A172 (cell line): ENCODE data around the genes GFPT2 and OR2V1.

DNA sequence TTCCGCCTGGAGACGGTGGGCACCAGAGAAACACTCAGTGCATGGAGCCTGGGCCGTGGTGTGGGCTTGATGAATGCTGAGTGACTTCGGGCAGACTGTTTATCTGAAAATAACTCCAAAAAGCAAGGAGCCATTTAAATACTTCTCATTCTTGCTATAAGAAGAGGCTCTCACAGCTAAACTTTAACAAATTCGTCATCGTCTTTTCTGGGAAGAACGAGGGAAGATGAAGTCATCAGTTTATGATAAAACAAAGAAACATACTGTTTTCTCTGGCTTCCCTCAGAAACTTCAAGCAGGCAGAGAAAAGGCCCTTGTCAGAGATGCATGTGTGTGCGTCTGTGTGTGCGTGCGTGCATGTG lies 35.0 kb downstream of the RASGEF1C start:
- RAMPAGE, long total RNA: no peak

DNA sequence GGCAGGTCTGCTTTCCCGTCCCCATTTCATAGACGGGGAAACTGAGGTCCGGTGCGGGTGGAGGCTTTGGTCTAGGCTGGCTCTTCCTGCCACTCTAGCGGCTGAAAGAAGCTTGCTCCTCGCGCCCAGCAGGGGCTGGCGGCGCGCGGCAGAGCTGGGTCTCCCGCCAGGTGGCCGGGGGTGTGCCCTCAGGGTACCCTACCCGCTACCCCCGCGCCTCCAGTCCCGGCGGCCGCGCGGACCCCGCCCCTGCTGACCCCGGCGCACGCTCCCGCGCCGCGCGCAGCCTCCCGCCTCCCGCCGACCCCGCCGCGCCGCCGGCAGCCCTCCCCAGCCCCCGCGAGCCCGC lies 404 bp downstream of the RASGEF1C start:
- RAMPAGE, long total RNA: no peak

DNA sequence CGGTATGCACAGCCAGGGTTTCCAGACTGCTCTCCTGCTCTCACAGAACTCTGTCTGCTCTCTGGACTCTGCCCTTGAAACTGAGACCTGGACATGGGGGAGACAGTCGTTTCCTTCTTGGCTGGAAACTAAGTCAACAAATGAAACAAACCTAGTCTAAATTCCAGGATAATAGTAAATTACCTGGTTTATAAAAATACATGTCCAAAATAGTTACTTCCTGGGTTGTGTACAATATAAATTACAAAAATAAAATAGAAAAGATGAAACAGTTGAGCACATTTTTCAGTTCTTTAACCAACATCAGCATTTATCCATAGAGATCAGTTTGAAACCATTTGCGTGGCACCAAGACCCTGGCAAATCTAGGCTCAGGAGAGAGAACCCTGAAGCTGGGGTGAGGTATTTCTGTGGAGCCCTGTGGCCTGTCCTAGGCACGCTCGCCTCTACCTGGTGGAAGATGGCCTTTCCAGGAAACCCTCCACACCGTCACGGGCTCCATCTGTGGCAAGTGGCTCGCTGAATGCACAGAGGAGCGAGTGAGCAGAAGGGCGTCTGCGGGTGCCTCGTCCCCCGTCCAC lies 25.0 kb upstream of the RASGEF1C start:
- RAMPAGE, long total RNA: no peak

DNA sequence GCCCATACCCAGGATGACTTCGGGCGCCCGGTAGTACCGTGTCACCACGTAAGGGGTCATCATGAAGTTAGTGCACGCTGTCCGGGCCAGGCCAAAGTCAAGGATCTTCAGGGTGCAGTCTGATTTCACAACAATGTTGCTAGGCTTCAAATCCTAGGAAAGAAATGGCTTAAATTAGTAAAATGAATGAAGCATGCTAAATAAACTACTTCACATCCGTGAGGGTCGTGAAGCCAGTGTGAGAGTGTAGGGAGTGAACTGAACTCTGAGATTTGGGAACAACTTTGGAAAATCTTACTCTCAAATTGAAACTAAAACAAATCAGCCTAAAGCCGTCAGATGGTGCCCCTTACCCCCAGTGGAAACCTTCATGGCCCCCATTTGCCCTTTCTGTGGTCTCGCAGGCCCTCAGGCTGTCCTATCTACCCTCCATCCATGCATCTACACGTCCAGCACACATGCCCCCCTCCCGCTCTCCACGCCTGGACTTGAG lies 40.0 kb upstream of the RASGEF1C start:
- RAMPAGE, long total RNA: no peak

DNA sequence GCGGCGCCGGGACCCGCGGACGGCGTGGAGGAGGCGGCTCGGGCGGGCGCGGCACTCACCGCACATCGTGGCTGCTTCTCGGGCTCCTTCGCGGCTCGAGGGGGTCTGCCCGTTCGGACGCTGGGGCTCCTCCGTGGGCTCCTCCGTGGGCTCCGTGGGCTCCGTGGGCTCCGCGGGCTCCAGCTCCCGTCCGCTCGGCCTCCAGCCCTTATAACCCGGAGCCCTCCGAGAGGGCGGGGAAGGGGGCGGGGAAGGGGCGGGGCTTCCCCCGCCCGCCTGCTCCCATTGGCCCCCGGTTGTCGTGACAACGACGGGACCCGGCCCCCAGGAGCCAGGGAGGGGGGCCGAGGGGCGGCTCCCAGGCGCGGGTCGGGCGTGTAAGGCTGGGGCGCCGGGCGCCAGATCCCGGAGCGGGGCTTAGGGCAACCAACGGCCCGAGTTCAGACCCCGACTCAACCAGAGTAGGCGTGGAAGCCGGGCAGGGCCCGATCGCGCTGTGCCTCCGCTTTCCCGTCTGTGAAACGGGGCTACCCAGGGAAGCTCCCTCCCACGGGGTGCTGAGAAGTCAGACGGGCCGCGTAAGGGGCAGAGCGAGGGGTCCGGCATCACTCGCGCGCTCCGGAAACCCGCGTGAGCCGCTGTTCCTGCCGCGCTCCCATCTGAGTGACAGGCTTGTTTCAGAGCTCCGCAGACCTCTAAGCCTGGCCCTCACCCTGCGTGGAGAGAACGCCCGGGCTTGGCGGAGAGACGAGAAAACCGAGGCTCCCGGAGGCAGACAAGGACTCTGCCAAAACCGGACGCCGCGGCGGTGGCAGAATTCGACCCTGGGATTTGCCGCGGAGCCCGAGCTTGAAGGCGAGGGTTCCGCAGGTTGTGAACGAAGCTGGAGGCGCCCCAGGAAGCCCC lies at the start of gene GFPT2:
Gene GFPT2 (minus strand): TSS at position 185 of the 906 bp plus-strand sequence.
- RAMPAGE, long total RNA: start-site peak on the minus strand centred at position 185 of the sequence, 10 bp wide, 375 and 292 reads in 2 replicates

DNA sequence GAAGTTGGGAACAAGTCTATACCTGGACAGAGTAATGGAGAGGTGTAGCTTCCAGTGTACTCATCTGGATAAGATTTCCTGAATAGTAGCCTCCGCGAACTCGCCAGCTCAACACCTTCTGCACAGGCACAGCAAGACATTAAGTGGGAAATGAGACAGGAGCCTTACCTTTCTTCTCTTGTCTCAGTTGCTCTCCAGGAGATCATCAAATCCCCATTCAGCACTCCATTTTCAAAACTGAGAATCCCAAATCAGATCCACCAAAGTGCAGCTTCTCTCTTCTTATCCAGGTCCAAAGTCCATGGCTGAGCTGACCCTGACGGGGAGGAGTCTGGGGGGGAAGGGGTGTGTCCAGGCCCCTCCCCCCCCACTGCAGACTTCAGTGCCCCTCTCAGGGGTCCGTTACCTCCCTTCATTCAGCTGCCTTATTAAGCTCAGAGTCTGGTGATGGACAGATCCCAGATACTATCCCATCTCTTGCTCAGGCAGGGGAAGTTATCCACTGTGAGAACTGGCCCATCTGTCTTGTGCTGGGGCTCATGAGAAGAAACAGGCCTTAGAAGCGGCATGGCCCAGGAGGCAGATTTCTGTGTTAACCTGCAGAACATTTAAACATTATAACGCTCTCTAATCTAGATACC lies 6.0 kb upstream of the MGAT1 start:
- RAMPAGE, long total RNA: no peak

DNA sequence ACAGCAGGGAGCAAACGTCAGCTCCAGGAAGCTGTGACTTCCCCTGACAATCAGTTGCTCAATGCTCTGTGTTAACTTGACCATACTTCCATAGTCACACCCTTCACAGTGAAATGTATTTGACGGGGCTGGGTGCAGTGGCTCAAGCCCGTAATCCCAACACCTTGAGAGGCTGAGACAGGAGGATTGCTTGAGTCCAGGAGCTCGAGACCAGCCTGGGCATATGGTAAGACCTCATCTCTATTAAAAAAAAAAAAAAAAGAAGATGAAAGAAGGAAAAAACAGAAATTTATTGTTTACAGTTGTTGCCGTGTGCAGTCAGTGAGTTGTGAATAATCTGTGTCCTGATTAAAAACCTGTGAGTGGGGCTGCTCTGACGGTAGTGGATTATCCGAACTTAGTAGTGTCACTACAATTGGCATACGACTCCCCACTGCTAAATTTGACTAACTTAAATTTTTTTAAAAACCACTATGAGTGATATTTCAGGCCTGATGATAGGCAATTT lies 10.6 kb downstream of the BTNL8 start:
- RAMPAGE, long total RNA: no peak

DNA sequence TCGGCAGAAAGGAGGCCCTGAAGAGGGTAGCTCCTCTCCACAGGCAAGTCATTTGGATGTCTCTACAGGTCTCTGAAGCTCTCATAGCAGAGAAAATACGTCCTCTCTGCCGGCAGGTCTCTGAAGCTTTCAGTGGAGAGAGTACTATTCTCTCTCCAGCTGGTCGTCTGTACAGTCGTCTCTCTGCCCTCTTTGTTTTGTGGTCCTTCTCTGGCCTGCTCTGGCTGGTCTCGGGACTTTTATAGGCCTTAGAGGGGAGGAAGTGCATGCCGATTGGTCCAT lies 26.2 kb downstream of the BTNL9 start:
- RAMPAGE, long total RNA: no peak

DNA sequence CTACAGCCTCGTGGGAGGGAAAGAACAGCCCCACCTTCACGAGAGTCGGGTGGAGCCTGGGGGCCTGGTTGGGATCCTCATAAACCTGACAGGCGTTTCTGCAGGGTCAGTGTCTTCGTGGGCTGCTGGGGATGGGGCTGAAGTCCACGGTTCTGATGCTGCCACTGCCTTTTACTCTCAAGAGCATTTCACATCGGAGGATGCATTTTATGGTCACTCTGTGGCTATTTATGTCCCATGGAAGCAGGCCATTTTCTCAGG lies at the start of gene OR2V1:
Gene OR2V1 (minus strand): TSS at position 154 of the 261 bp plus-strand sequence.
- RAMPAGE, long total RNA: no peak

DNA sequence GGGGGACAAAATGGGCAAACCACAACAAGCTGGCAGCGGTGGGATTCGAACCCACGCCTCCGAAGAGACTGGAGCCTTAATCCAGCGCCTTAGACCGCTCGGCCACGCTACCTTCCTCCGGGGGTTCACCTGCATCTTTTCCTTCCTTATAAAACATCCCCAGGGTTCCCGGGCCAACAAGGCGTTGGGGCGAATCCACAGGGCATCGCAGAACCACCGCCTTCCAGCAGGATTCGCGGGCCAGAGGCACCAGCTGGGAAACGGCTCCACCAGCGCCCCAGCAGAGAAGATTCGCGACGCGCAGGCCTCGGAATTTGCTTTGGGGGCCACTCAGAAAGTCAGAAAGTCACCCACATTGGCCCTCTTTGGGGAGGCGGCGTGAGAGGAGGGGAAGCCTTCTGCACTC lies 26.6 kb downstream of the OR2V2 start:
- RAMPAGE, long total RNA: no peak

GRCh38 chr5:181203037-181203793 lies 1.8 kb downstream of the TRIM7 start:
- RAMPAGE, long total RNA: no peak

DNA sequence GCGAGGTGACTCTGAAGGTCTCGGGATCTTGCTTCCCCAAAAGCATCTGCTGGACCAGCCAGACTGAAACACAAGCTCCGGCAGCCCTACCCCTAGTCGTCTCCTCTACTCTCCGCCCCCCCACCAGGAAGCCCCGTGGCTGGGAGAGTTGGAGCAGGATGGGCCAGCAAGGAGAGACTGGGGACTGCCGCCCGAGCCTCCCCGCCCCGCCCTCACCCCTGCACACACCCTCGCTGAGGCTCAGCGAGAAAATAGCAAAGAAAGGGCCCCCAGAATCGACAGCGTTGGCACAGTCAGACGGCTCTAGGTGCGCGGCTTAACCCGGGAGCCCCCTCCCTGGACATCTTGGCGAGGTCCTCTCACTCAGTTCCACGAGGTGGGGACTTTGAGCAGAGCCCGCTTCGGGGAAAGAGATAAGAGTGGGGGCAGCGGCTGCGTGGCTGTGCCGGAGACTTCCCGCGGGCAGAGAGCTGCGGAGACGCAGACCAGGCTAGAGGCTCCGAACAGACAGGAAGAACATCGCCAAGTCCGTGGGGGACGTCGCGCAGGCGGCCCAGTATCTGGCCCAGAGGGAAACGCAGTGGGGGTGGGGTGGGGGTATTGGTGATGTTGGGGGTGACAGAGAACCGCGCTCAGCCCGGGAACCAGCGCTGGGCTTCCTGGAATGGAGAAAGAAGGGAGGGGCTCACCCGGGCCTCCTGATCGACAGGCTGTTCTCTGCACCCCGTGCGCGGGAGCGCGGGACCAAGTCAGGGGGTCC lies 1.0 kb downstream of the TRIM7 start:
- RAMPAGE, long total RNA: no peak

- RAMPAGE, long total RNA: no peak
These were observed 1.4 kb downstream of the TRIM41 start for GRCh38 chr5:181224415-181224987.

DNA sequence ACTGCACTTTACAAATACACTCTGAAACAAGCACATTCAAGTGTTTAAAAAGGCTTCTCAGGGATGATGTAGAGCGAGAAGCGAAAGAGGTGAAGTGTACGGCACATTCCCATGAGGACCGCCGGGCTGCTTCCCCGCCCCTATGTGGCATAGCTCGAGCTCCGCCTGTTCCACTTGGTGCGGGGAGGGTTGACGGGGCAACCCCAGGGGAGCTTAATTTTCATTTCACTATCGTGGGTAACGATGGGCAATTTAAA lies 288 bp upstream of the RACK1 start:
- RAMPAGE, long total RNA: no peak

DNA sequence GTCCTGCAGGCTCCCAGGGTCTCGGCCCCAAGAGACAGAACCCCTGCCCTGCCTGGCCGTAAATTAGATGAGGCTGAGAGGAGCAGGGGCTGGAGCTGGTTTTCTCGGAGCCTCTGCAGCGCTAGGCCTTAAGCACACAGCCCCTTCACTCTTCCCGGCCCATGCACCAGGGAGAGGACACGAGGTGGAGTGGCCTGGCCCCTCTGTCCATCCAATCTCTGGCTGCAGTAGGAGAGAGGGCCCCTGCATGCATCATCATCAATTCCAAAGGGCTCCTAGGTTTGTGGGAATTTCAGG lies 4.5 kb upstream of the TRIM52 start:
- RAMPAGE, long total RNA: no peak